Metastatic Liver Carcinoma in the Adrenal Gland (tissue), 2 donors: Measurements from ENCODE around the gene PROCR.

DNA sequence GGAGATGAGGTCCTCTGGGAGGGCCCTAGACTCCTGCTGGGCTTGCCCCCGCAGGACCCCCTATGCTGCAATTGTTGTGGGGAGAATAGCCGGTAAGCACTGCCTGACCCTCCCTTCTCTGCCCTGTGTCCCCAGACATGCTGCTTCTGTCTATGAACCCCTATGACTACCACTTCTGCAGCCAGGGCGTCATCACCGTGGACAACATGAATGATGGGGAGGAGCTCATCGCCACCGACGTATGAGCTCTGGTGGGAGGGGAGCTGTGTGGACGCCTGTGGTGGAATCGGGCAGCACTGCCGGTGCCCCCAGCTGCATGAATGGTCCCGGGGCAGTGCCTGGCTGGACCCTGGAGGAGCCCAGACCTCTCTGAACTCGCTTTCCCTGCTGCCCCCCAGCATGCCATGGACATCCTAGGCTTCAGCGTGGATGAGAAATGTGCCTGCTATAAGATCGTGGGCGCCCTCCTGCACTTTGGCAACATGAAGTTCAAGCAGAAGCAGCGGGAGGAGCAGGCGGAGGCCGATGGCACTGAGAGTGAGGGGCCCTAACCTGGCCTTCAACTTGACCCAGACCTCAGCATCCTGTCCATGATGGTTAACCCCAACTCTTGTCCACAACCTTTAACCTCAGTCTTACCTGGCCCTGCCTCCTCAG is 31.2 kb downstream of the MYH7B start:
- PRO-cap, 2 experiments = no peak in any of the 2 experiments

GRCh38 chr20:35038950-35039447 is 53.6 kb downstream of the TRPC4AP start:
- PRO-cap, 2 experiments = no peak in any of the 2 experiments

- PRO-cap, 2 experiments = no peak in any of the 2 experiments
These were observed 682 bp upstream of the TRPC4AP start for GRCh38 chr20:35093328-35093650.

GRCh38 chr20:35171615-35172503 is at the start of gene PROCR:
TSS of gene PROCR (plus strand) at chr20:35172072.
- PRO-cap, 2 experiments = peak in 2 of 2 experiments; most common plus-strand start chr20:35172087 (in 2)

- PRO-cap, 2 experiments = no peak in any of the 2 experiments
These were observed 773 bp downstream of the MMP24 start for GRCh38 chr20:35227008-35227918.

GRCh38 chr20:35273331-35274234 is 4.3 kb downstream of the MMP24OS start:
- PRO-cap, 2 experiments = no peak in any of the 2 experiments

GRCh38 chr20:35276547-35277068 is 1.3 kb downstream of the MMP24OS start:
- PRO-cap, 2 experiments = no peak in any of the 2 experiments

DNA sequence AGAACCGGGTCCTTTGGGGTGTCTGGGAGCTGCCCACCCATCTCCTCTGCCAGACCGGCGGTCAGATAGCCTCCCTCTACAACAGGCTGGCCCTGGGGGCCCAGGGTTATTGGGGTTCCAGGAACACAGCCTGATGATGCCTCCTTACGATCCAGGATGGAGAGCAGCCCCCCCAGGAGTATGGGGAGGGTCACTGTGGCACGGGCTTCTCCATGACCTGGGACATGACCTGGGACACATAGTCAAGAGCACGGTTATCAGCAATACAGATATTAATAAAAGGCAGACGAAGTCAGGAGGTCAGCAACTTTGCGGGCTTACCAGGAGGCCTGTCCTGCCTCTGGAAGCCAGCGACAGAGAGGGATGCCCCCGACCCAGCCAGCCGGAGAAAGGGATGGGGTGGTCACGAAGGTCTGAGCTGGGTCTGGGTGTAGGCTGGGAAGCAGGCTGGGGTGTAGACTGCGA is 821 bp downstream of the MMP24OS start:
- PRO-cap, 2 experiments = no peak in any of the 2 experiments

DNA sequence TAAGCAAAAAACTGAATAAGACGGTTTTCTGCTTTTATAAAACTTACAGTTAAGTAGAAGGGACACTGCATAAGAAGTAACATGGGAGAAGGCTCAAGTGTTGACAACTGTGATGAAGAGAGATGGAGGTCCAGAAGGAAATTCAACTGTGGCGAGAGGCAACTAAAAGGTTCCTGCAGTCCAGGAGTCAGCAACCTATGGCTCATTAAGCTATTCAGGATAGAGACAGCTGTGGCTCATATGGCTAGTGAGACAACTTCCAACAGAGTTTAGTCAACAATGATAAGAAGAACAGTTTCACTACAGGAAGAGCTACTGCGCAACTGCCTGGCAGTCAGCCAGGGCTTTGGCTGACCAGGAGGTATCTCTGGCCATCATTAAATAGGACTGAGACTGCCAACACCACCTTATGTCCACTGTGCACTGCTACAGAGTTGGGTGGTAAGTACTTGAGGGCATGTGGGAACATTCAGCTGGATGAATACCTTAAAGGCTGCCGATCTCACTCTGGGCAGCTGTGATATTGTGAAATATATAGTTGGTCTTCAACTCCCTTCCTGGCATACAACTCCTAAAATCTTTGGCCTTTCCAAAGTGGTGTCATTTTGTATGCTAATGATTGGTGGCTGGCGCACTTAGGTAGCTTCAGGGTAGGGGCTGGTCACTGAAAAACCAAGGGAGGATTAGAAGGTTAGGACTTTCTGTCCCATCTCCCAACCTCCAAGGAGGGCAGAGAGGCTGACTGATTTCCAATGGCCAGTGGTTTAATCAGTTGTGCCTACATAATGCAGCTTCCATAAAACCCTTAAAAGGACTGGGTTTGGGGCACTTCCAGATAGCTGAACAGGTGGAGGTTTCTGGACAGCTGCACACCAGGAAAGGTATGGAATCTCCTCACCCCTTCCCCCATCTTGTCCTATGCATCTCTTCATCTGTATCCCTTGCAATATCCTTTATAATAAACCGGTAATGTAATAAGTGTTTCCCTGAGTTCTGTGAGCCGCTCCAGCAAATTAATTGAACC is 52.3 kb upstream of the FAM83C start:
- PRO-cap, 2 experiments = no peak in any of the 2 experiments

- PRO-cap, 2 experiments = no peak in any of the 2 experiments
These were observed 15.8 kb upstream of the SPAG4 start for GRCh38 chr20:35599650-35600308.

DNA sequence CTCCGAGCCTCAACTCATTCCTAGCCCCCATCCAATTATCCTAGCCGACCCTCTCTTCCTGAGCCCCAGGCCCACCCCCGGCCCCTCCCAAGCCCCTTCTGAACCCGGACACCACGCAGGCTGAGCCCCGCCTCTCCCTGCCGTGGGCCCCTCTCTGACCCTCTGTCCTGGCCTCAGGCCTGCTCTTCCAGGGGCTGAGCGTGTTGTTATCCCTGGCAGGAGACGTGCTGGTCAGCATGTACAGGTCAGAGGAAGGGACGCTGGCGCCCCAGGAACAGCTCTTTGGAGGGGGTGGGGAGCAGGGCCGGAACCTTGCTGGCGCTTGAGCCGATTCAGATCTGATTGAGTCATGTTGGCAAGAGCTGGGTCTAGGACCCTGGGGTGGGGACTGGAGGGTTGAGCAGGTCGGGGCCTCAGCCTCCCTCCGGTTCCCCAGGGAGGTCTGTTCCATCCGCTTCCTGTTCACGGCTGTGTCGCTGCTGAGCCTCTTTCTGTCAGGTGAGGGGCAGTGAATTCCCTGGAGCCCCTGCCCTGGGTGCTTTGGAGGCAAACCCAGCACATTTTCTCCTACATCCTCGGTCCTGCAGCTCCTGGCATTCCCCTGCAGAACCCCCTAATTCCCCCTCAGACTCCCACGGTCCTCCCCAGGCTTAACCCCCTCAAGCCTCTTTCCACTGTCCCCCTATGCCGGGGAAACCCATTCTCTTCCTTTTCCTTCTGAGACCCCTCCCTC is 1.9 kb downstream of the SPAG4 start:
- PRO-cap, 2 experiments = peak in 2 of 2 experiments; most common plus-strand start position 234 of the sequence (in 2); most common minus-strand start position 164 of the sequence (in 1)

- PRO-cap, 2 experiments = no peak in any of the 2 experiments
These were observed 2.8 kb downstream of the SPAG4 start for GRCh38 chr20:35618556-35618772.

DNA sequence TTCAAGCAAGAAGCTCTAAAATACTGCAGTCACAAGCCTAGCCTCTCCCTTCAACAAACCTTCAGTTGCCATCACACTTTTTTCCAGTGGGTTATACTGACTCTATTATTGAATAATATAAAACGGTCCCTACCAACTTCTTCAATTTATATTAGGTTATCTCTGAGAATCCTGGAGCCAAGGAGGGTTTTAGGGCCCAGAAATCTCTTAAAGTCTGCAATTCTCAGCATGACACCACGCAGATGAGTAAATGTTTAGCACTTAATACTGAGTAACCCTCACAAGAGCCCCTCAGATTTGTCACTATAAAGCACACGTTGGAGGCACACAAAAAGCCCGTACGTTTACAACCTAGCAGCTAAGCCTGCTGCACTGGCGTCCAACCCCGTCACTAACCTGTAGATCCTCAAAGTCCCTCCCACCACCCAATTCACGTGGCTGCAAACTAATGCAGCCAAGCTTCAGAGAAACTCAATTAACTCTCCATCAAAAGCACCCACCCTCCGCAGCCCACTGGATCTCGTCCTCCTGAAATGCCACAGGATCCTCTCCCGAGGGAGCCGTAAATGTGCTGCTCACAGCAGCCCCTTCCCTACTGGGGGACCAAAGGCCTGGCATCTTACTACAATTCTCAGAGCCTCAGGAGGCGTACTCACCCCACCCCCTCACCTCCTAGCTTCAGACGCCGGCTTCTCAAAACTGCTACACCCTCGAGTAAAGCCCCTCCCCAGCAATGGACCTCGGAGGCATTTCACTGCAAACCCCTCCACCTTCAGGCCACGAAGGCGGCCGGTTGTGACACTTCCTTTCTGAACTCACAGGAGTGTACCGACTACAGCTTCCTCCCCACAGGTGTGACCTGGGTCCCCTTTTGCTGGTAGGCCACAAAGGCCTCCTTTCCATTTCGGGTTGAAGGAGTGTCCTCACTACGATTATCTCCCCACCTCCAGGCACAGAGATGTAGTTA is 1.0 kb downstream of the CPNE1 start:
- PRO-cap, 2 experiments = no peak in any of the 2 experiments

DNA sequence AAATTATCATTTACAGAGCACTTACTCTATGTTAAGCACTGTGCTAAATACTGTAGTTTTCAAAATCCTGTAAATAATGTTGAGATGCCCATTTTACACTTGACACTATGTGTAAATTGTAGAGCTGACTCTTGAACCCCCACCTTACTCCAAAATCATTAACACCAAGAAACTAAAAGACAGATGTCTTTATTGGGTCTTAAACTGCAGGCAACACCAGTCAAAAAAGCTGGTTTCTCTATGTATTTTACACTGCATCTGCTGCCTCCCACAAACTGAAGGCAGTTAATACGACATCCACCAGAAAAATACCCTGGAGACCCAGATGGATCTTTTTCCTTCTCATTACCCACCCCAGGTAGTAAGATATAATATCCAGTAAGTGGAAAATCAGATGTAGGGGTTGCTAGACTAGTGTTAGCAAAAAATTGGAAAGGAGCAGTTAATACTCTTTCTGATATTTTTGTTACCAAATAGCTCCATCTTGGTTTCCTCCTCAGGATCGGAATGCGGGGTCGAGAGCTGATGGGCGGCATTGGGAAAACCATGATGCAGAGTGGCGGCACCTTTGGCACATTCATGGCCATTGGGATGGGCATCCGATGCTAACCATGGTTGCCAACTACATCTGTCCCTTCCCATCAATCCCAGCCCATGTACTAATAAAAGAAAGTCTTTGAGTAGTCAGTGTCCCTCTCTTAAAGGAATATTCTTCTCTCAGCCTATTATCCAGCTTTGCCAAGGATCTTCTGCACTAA is 1.3 kb downstream of the ROMO1 start:
- PRO-cap, 2 experiments = no peak in any of the 2 experiments

DNA sequence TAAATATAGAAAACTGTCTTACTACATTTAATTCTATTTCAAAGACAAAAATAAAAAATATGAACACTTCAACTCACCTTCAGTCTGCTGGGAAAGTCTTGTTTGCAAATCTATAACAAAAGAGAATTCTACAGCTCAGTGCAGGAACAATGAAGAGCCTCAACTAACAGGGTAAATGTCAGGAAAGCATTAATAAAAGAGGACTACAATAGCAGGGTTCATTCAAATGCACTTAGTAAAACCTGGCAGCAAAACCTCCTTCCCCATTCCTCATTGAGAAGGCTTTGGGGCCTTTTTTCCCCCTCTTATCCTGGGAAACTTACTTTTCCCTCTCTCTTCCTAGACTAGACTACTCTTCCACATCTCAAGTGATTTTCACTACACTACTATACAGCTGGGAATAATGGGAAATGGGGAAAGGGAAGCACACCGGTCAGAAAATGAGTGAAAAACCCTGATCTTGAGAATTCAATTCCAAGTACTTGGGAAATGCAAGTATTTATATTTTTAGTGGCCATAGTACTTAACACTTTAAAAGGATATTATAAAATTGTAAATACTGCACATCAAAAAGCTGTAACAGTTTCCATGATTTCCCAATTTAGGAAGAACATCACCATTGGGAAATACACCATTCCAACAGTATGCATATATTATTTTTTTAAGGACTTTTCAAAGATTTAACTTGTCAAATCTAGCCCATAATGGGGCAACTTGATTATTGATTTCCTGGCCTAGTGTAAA is 10.1 kb downstream of the ROMO1 start:
- PRO-cap, 2 experiments = no peak in any of the 2 experiments

- PRO-cap, 2 experiments = no peak in any of the 2 experiments
These were observed 13.6 kb downstream of the ROMO1 start for GRCh38 chr20:35712842-35713226.

DNA sequence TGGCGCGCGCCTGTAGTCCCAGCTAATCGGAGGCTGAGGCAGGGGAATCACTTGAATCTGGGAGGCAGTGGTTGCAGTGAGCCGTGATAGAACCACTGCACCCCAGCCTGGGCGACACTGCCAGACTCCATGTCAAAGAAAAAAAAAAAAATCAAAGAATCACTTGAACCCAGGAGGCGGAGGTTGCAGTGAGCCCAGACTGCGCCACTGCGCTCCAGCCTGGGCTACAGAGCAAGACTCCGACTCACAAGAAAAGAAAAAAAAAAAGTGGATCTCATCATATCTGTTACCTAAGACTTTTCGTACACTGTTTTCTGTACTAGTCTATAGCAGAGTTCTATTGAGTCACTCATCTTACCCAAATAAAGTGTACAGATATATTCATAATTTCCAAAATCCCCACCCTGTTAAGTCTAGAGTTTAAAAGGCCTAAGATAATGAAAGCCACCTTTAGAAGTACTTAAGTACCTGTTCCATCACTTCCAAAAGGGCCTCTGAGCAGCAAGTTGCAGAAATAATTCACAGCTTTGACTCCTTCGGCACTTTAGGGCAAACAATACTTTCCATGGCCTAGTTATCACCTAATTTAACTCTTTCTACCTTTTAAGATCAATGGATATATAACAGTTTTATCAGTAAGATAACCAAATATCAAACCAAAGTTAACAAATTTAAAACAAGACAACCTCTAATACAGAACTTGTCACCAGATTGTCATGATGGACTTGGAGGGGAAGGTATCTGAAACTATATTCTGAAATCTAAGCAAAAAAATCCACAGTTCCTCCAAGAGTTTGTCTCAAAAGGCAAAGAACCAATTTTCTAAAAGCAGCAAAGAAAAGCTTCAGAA is 3.8 kb downstream of the RBM39 start:
- PRO-cap, 2 experiments = no peak in any of the 2 experiments

DNA sequence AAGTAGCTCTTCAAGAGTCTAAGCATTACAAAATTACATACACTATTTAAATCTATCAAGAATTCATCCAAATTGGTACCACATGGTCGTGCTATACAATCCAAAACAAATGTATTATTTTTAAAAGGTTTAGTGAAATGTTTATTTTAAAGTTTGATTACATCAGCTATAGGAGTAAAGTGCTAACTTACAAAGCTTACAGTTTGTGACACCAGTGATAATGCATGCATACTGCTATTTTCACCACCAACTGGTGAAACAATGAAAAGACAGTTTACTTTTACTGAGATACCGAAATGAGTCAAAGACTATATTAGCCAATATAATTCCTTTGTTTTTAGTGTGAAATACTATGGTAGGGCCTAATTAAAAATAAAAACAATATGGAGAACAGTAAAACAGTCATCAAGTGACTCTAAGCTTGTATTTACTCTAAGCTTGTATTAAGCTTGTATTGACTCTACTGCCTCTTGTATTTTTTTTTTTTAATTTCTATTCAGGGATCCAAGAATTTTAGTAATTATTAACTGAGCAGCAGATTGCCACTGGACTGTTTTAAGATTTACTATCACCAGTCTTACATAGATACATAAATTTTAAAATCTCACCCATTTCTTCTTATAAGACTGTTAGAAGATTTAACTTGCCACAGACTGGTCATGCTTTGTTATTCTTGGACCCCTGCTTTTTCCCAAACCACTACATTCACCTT is 2.2 kb downstream of the RBM39 start:
- PRO-cap, 2 experiments = no peak in any of the 2 experiments

GRCh38 chr20:35796383-35797052 is 24.7 kb downstream of the PHF20 start:
- PRO-cap, 2 experiments = no peak in any of the 2 experiments

GRCh38 chr20:36046094-36046958 is 77.9 kb downstream of the CNBD2 start:
- PRO-cap, 2 experiments = no peak in any of the 2 experiments